ENCODE measurements around the gene DOK7.

- PRO-cap, 2 experiments = no peak in any of the 2 experiments
Measured at GRCh38 chr4:2791284-2791879, 1.5 kb upstream of the SH3BP2 start.

DNA sequence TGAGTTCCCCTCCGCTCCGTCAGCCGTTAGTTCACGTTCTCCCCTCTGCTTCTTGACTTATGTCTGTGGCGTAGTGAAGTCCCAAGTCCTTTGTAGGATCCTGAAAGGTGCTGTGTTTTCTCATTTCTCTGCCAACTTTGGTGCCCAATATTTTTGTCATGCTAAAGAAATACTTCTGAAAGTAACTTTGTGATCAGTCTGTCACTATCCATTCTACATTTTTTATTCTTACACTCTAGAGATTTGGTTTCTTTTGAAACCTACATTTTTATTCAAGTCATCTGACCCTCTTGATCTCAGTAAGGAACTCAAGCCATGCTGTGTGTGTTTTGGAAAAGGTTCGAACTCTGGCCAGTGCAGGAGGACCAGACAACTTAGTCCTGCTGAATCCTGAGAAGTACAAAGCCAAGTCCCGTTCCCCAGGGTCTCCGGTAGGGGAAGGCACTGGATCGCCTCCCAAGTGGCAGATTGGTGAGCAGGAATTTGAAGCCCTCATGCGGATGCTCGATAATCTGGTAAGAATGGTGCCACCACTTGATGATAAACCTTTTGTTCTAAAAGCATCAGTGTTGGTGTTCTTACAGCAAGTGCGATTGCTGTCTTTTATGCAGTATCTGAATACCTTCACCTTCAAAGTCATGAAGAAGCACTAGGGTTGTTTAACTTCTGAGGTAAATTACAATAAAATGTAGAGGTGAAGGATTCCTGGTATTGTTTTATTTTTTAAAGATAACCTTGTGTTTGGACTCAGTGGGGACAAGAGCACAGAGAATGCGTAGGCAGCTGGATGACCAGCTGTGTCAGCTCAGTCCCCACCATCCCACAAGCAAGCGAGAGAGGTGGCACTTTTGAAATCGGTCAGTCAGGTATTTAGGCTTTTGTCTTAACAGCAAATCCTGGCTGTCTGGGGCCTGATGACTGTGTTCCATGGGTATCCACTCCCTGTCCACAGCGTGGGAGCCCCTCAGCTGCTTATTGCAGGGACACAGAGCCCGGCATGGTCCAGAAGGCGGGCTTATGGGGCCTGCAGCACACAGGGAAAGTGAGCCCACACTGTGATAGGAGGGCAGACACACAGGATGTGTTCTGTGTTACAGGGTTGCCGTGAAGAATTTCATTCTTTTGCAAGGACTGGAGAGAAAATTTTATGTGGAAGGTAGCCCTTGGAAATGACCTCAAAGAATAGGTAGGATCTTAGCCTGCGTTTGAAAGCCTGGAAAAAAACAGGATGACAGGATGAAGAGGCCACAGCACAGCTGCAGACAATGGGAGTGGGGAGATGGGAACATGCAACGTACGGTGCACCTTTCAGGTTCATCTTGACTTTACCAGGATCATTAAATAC is 35.2 kb downstream of the MFSD10 start:
- PRO-cap, 2 experiments = no peak in any of the 2 experiments

GRCh38 chr4:2909594-2910035 is 25.0 kb downstream of the MFSD10 start:
- PRO-cap, 2 experiments = no peak in any of the 2 experiments

DNA sequence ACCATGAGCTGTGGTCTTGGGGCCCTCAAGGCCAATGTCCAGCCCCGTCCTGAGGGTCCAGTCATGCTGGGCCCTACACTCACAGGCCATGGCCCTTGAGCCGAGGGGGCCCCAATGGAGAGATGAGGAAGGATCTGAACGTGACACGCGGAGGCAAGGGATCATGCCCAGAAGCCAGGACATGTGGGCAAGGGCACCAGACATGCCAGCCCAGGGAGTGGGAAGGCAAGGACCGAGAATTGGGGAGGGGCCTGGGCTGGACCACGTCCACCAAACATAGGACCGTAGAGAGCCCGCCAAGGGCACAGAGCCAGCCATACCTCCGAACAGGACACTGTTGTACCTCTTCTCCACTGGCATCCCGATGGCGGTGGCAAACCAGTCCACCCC is 1.4 kb downstream of the MFSD10 start:
- PRO-cap, 2 experiments = no peak in any of the 2 experiments

DNA sequence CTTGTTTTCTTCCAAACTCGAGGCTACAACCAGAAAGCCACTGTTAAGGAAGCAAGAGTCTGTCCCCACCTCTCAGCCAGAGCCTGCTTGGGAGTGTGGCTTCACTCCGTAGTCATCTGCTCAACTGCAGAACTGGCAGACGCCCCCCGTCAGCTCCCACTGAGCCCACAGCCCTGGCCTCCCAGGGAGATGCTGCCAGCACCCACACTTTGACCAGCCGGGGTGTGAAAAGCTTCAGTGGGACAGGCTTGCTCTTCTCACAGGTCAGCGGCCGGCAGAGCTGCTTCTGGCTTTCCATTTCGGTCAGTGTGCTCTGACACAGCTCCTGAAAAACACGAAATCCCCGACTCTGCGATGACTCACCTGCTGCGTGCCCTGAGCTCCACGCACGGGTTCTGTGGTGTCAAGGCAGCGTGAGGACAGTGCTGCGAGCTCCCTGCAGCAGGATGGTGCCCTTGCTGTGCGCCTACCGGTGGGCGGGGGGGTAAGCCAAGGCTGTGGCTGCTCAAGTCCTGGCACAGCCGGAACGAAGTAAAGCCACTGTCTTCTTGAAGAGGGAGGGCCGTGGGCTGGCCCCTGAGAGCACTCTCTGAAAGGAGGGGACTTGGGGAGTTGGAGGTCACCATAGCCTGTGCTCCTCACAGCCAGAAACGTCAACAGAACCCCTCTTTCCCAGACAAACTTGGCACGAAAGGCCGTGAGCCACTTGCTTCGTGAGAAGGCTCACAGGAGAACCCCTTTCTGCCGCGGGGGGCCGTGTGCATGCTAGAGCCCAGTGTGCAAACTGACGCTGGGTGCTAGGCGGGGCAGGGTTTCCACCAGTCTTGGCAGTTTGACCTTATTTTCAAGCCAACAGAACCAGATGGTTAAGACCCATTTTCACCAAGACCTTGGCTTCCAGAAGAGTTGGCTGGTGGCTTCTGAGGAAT is 5.0 kb upstream of the MFSD10 start:
- PRO-cap, 2 experiments = no peak in any of the 2 experiments

- PRO-cap, 2 experiments = peak in 2 of 2 experiments; most common plus-strand start chr4:3075750 (in 1); most common minus-strand start chr4:3075526 (in 2)
Measured at GRCh38 chr4:3074795-3075837, 635 bp downstream of the HTT start.

GRCh38 chr4:3106620-3107014 is 32.1 kb downstream of the HTT start:
- PRO-cap, 2 experiments = no peak in any of the 2 experiments

- PRO-cap, 2 experiments = no peak in any of the 2 experiments
Measured at GRCh38 chr4:3212418-3212997, 36.5 kb upstream of the MSANTD1 start.

DNA sequence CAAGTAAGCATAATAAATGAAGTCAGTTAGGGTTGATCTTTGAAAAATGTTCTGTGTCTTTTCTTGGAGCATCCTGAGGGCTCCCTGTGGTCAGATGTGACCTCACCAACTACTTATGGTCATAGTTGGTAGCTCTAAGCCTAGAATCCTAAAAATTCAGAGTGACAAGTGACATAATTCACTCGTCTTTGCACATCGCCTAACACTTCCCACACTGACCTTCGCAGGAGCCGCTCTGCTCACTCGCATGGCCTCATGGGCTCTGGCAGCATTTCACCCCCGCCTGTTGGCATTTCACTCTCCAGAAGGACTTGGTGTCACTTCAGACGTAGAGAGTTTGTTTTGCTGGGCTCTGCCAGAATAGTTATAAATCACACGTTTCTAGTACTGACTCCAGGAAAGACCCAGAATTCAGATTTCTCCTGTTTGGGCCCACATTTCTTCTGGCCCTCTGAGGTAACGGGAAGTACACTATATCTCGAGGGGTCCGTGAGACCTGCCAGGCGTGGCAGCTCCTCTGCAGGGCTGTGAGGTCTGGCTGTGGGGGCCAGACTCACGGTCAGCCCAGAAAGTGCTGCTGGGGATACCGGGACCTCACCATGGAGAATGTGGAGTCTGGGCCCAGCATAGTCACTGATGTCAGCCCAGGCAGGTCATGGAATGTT is 38.8 kb upstream of the HGFAC start:
- PRO-cap, 2 experiments = no peak in any of the 2 experiments

DNA sequence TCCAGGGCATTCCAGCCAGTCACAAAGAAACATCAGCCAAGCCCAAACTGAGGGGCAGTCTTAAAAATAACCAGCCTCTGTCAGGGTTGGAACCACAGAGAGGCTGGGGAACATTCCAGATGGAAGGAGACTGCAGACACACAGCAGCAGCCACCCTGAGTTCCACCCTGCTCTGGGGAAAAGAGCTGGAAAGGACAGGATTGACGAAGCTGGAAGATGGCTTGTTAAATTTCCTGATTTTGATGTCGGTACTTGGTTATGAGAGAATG is 36.5 kb upstream of the HGFAC start:
- PRO-cap, 2 experiments = no peak in any of the 2 experiments

- PRO-cap, 2 experiments = no peak in any of the 2 experiments
Measured at GRCh38 chr4:3462788-3463616, at the start of gene DOK7. TSS of gene DOK7 (plus strand) at chr4:3463306.

DNA sequence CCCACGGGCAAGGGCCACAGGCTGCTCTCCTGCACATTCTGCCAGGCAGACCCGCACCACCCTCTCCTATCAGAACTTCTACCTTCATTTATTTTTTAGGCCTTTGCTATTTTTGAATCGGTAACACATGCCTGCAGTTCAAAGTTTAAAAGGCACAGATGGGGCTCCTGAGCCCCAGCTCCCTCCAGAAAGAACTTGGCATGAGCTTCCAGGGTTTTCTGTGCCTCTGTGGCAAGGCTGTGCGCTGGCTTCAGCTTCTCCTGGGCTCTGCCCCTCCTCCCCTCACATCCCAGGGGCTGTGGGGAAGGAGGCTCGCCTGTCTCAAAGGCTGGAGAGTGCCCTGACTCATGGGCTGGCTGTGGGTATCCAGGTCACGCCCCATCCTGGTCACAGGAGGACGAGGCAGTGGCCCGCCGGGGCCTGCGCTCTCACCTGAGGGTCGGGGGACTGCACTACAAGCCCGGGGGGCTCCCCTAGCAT is 18.1 kb downstream of the LRPAP1 start:
- PRO-cap, 2 experiments = no peak in any of the 2 experiments

DNA sequence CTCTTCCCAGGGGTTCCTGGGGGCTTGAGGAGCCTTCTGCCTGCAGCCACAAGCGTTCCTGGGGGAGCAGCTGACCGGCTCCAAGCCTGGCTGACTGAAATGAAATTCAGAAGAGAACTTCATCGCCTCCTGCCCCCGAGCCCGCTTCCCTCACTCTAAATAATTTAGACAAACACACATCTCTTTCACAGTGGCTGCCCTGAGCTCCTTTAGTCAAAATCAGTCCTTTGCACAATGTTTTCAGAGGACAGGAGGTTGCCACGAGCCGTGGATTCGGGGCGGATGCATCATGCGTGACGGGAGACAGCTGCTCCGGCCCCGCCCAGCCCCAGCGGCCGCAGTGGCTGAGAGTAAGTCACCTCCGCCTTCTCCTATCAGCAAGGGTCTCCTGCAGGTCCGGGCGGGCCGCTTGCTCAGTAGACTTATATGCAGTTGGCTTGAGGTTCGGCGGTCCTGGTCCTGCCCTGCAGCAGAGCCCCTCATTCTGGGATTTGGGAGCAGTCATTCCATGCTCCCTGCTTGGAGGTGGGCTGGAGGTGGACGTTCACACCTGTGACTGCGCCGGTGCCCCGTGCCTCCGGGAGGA is 86.5 kb upstream of the ADRA2C start:
- PRO-cap, 2 experiments = no peak in any of the 2 experiments

GRCh38 chr4:3880515-3880911 is 114.3 kb downstream of the ADRA2C start:
- PRO-cap, 2 experiments = no peak in any of the 2 experiments

GRCh38 chr4:4142524-4143188 is 84.1 kb downstream of the OTOP1 start:
- PRO-cap, 2 experiments = no peak in any of the 2 experiments

GRCh38 chr4:4269018-4269959 is 20.7 kb downstream of the LYAR start:
- PRO-cap, 2 experiments = no peak in any of the 2 experiments

DNA sequence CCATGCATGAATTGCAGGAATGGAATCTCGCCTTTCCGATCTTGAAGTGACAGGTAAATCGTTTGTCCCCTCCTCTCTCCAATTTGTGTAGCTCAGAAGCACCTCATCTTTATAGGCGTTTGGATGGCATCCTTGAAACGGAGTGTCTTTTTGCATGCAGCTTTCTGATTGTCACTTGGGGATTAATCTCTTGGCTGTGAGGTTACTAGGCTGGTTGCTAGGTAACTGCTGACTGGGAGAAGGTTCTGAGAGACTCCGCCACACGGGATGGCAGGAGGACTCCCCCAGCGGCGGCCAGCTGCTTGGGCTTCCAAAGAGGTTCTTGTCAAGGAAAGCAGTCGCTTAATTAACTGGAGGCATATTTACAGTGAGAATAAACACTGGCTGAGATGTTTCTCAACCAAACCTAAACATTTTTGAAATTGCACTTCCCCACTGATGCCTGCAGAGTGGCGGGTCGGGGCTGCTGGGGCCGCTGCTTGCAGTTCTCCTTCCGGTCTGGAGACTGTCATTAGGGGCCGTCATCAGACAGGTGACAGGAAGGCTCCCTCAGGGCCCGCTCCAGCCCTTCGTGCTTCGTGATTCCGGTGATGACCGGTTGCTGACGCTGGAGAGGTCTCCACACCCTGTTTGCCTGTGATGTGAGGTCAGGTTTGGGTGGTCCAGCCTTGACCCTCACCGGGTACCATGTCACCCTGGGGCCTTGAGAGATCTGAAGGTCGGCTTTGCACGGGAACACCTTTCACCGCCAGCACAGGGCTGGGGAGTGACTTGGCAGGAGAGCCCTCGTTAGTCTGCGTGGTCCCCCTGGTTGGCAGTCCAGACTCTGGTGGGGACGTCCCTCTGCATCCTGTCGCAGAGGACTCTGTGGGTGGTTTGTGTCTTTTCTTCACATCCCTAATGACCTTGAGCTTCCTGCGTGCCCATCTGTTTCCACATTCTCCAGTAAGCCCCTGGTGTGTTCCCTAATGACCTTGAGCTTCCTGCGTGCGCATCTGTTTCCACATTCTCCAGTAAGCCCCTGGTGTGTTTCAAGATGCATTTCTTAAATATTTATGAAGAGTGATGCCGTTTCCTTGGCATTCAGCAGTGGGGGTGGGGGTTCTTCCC is 9.2 kb downstream of the NSG1 start:
- PRO-cap, 2 experiments = no peak in any of the 2 experiments

DNA sequence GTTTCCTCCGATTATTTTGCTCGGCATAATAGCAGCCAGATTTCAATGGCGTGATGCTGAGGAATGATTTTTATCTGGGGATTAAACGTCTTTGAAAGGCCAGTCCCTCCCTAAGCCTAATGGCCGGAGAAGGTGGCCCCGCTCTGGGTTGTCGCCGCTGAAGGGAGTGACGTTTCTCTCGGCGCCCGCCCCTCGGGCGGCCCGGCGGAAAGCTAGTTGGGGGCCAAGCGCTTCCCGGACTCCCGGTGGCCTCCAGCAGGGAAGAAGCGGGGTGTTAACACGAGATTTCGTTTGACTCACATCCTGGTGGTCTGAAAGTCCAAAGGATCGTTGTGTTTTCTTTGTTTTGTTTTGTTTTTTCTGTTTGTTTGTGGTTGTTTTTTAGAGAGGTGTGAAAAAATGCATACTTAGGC is 1.7 kb downstream of the MSX1 start:
- PRO-cap, 2 experiments = no peak in any of the 2 experiments

GRCh38 chr4:4959620-4960130 is 59.6 kb downstream of the CYTL1 start:
- PRO-cap, 2 experiments = no peak in any of the 2 experiments

DNA sequence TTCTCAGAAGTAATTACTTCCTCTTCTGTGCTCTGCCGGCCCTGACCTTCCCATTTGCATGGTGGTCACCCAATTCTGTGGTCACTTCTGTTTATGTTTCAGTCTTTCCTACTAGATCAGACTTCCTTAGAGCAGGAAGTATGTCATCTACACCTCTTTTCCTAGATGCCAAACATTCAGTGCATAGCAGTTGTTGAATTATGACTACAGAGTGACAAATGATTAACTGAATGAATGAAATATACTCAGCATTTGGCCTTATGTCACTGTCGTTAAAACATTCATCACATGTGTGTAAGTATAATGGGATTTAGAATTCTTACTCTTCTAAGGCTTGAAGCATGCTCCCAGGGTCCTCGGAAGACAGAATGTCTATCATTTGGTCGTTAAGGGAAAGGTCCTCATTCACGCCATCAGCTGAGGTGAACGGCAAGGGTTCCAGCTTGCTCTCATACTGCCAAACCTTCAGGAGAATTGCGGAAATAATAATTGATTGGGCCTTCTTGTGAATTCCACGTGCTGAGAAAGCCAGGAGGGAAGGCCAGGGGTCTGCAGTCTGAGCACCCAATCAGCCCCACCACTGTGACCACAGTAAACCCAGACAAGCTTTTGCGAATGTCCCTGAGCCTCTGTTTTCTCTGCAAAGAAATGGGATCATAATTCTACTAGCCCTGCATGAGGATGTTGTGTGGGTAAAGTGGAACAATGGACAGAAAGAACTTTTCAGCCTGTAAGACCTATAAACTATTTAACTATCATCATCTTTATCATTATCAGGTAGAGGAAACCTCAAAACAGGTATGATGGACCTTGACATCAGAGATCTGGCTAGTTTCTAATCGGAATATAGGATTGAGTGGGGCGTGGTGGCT is 45.3 kb downstream of the EVC2 start:
- PRO-cap, 2 experiments = no peak in any of the 2 experiments

Measured in Metastatic Liver Carcinoma in the Adrenal Gland (tissue), 2 donors.